Ascending aorta (tissue), 1 donor: ENCODE measurements around a stretch of chr1.

GRCh38 chr1:207748722-207749528, 2.9 kb upstream of the CD46 start:
- PRO-cap = no peak

DNA sequence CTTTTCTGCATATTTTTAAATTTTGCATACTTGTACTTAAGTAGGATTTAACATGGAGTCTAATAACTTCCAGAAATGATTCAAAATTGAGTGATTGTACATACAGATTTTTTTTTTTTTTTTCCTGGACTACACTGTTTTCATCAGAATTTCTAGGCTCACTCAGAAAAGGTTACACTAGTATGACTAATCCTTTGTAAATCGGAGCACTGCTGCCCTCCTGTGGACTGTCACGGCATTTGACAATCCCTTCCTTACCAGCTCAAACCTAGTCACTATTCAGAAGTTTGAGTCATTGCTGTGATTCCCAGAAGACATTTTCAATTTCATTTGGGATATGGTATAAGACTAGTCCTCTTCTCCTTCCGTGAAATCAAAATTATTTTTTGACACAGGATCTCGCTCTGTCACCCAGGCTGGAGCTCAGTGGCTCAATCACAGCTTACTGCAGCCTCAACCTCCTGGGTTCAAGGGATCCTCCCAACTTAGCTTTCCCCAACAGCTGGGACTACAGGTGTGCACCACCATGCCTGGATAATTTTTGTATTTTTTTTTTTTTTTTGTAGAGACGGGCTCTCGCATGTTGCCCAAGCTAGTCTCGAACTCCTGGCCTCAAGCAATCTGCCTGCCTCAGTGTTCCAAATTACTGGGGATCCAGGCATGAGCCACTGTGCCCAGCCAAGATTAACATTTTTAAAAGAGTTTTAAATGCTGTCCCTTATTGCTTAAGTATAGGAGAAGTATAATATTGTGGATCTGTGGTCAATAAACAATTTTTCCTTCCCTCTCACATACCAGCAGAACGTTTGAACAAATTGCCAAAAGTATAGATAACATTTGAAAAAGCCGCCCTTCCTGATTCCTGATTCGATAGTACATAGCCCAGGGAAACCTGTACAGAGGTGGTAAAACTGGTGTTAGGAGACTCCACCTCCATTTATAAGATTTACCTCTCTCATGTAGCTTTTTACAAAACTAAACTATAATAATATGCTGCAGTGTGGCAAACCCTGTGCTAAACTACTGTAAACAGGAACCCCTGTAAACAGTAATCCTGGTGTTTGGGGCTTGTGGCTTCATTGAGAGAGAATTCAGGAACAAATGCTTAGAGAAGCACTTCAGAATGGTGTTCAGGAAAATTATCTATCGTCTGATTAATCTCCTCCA, 45.8 kb downstream of the CD46 start:
- PRO-cap = no peak

DNA sequence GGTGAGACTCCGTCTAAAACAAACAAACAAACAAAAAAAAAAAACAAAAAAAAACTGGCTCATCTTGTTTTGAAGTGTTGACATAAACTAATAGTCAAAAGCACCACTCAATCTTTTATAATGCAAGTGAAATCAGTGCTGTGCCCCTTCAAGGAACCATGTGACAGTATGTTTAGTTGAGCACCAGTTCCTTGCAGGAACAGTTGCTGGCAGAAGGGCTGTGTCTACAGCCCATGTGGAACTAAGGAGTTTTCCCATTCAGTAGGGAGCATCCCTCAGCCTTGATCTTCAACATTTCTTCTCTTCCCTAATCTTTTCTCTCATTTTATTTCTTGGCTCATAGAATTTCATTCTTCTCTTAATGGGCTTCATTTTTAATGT, 49.1 kb downstream of the CD46 start:
- PRO-cap = no peak

DNA sequence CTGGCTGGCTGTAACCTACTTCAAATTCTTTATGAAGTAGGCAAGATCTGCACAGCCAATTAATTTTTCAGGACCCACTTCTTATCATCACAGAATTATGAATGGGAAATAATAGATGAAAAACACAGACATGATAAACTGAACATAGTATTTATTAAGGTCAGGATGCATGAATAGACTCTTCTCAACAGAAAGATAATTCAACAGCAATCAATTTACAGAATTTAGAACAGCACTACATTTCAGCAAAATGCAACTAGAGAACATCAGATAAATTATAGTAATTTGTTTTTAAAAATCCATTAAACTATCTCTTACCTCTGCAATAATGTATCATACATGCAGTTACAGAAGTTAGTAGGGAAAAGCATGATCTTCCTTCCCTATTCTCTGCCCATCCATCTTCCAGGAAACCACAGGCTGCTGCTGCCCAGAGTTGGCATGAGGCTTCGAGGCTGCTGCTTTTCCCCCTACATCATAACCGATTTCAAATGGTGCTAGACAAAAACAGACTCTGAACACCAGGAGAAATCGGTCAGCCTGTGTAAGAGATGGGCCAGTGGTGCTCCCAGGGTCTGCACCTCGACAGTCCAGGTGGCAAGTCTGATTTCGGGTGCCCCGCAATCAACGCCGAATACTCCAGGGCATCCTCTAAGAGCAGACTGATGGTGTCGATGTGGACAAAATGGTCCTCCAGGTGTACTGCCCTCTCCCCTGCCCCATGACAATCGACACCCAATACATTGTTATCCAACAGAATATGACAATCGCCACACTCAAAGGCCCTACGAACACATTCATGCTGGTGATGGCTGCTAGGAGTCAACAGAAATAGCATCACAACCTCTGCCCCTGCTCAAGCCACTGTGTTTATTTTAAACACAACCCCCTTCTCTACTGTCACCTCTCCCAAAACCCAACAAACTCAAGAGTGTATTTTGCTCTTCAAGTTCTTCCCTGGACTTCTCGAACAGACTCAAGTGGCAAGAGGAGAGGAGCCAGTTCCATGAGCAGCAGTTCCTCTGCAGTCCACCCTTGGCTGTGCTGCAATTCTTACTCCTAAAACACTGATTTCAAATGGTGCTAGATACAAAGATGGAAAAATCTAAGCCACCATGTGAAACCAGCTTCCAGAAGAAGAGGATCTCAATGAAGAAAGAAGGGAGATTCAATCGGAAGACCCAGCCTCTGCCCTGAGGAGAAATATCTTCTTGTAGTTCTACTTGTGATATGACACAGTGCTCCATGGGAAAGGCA, 50.0 kb downstream of the CD46 start:
- PRO-cap = no peak

DNA sequence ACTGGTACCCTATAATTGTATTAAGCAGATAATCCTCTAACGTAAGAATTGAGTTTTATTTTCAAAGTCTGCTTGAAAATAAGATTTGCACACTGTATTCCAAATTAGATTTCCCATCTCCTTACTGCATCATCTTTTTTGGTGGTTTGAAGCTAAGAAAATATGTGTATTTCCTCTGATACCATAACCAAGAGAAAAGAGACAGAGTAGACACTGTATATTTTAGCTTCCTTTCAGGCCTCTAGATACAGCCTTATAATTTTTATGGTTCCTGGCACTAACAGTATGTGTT, 51.2 kb downstream of the CD46 start:
- PRO-cap = no peak

DNA sequence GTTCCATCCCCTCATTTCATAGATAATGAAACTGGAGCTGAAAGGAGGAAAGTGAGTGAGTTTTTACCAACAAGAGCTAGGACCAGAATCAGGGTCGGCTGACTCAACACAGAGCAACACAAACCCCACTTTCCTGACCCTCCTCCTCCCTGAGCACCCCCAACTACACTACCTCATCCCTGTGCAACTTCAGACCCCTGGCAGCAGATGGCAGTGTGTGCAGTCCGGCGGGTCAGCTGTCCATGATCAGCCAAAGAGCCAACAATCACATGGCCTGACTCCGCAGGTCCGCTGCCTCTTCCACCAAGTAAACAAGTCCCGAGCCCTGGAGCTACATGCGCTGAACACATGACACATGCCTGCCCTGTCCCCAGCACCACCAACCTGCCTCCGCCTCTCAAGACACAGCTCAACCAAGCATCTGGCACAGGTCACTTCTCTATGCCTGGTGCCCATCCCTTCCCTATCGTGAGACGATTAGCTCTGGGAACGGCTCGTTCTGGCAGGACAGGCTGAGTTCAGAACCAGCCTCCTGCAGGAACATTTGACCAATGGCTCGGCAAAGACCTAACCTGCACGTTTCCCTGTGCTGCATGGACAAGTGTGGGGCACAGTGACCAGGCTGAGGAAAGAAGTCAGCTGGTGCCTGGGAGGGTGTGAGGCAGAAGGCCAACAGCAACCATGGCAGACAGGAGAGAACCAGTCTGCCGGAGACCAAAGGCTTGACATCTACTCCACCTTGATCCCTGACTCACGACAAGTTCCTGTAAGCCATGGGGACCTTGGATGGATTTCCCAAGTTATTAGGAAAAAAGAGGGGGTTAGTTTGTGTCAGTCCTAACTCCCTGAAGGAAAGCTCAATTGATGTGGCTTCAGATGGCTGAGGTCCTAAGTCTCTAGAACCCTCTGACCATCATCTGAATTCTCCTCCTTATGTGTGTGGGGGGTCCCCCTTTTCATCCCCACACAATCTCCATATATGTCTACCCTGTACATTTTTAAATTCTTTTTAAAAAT, 60.3 kb downstream of the CD46 start:
- PRO-cap = bidirectional peak, plus-strand start at position 314 of the sequence, minus-strand start at position 217 of the sequence; bidirectional peak, plus-strand start at position 756 of the sequence, minus-strand start at position 479 of the sequence

DNA sequence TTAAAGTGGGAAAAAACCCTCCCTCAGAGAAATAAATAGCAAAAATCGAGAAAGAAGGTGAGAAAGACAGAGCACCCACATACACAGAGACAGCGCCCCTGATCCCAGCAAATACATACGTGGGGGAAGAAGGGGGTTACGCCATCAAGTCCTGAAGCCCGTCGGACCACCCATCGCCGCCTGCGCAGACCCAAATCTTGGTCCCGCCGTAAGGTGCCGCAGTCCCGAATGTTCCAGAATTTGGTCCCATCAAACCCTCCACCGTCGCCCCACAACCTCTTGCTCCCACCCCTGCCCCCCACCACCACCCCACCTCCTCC, 71.6 kb downstream of the CD46 start:
- PRO-cap = bidirectional peak, plus-strand start at position 193 of the sequence, minus-strand start at position 184 of the sequence

DNA sequence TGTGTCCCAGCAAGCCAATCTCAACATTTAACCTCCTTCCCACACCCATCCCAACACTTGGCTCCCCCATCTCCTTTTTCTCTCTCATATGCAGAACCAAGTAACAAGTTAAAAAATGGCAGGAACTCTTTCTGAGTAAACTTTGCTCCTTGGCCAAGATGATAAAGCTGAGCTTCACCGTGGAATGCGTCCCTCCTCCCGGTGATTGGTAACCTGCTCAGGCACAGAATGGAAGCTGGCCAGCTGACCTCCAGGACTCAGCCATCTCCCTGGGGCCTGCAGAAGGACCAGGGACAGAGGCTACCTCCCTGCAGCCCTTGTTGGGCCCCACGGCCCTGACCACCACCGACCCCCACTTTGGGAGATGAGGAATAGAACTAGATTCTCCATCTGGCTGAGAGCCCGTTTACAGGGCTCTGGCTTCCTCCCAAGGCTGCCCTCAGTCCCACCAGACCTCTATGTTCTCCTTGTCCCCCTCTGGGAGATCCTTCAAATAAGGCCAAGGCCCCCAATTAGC, 74.3 kb downstream of the CD34 start:
- PRO-cap = no peak

DNA sequence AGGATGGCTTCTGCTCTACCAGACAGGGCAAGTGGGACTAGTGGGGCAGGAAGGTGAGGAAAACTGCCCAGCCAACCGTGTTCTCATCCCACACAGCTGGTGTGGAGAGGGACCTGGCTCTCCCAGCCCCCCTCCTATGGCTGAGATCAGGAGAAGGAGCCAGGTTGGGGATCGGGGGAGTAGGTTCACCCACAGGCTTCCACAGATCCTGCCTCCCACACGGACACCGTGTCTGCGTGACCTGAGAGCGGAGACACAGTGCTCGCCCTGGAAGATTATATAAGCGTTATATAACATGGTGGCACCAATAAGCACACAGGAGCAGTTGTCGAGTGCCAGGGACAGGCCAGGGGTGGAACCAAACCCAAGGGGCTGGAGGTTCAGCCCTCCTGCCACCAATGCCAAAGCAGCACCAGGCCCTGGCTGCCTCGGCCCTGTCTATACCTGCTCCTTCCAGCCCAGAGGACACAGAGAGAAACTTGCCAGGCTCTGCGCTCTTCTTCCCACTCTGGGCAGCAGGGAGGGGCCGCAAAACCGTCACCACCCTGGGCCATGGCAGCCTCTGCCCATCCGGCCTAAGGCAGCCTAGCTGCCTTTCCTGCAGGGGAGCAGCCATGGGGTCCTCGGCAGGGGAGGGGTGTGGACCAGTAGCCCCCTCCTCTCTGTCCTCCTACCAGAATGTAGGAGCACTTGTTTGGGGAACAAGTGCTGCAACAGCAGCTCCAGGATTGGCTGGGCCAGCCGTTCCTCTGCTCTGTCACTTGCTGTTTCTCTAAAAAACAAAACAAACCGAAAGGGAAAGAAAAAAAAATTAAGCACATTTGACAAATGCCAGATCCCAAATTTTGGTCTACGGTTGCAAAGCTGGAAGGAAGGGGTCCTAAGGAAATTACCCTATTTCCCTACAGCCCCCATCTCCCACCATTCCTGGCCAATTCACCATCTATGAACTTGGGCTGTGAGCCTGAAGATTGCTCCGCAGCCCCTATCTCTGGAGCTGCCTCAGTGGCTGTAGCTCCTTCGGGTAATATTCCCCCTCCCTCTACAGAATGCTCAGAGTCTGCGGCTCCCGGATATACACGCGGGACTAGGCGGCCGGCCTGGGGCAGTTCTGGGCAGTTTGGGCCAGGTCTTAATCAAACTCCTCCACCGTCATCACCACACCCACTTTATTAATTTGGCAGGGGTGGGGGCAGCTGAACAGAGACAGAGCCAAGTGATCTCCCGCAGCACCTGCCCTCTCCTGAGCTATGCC, 43.2 kb downstream of the CD34 start:
- PRO-cap = bidirectional peak, plus-strand start at position 1,175 of the sequence, minus-strand start at position 1,046 of the sequence

- PRO-cap = no peak
These were observed 39.6 kb downstream of the CD34 start for GRCh38 chr1:207871074-207872006.

DNA sequence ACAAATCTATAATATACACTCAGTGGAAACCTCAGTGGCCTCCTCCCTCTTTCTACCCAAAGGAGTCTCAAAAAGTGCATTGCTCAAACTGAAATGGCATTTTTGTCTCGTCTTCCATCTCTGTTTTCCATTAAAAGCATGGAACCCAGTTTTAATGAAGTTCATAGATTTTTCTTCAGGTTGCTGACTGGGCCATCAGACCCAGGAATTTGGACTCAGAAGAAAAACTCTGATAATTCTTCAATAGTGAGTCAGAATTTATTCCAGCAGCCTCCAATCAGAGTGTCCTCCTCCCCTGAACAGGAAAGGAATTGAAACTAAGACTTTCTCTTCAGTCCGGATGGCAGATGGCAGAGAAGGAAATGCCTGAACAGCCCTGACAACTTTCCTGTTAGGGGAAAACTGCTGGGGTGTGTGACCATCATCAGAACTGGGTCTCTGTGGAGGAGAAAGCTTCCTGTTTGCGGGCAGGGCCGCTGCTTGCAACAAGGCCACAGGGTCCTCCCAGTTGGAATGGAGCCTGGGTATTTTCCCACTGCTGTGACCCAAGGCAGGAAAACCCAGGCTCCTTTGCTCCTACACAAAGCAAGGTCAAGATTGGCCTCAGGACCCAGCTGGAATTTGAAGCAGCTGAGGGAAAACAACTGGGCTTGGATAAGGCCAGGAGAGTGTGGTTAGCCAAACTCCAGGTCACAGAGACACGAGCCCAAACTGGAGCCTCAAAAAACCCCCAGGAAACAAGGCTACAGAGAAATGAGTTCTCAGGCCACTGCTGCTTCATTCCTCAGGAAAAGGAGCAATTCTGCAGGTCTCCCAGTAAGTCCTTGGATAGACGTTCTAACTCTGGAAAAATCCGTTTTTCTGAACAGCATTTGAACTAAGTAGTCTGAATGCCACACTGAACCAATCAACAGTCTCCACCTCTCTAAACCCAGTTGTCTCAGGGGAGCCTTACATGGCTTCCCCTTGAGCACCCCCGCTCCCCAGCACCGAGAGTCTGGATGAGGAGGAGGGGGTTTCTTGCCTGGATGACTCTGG, 20.6 kb downstream of the CD34 start:
- PRO-cap = bidirectional peak, plus-strand start at position 334 of the sequence, minus-strand start at position 303 of the sequence; unidirectional peak, plus-strand start at position 748 of the sequence

DNA sequence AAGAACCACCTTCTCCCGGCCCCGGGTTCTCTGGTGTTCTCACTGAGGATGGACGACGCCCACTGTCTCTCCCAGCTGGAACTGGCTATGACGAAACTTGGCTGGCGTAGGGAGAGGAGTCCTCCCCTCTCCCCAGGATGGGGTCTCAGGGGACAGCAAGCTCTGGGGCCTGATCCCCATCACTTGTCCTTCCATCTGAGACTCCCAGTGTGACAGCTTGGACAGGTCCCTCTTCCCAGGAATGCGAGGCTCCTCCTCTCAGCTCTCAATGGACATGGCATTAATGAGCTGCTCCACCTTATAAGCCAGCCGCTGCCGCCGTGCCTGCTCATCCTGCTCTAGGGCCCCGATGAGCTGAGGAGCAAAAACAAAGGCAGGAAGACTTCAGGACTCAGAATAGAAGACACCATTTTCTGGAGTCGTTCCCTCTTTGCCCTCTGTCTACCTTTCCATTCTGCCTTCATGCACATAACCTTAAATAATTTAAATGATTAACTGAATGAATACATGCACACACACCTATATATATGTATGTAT, 116.1 kb upstream of the CD34 start:
- PRO-cap = no peak

GRCh38 chr1:208029972-208030947, 119.3 kb upstream of the CD34 start:
- PRO-cap = no peak

- PRO-cap = no peak
These were observed 141.1 kb upstream of the CD34 start for GRCh38 chr1:208051890-208052595.

- PRO-cap = no peak
These were observed 150.0 kb downstream of the PLXNA2 start for GRCh38 chr1:208094068-208094766.

GRCh38 chr1:208177479-208178184, 66.6 kb downstream of the PLXNA2 start:
- PRO-cap = no peak

GRCh38 chr1:209133056-209133474, 450.4 kb upstream of the CAMK1G start:
- PRO-cap = no peak

- PRO-cap = no peak
These were observed 363.6 kb upstream of the CAMK1G start for GRCh38 chr1:209219620-209220694.

- PRO-cap = no peak
These were observed 33.8 kb downstream of the LAMB3 start for GRCh38 chr1:209618442-209618722.

GRCh38 chr1:209667794-209668311, 7.4 kb upstream of the G0S2 start:
- PRO-cap = no peak